IMR-90 (cell line): ENCODE measurements around a stretch of chr2.

DNA sequence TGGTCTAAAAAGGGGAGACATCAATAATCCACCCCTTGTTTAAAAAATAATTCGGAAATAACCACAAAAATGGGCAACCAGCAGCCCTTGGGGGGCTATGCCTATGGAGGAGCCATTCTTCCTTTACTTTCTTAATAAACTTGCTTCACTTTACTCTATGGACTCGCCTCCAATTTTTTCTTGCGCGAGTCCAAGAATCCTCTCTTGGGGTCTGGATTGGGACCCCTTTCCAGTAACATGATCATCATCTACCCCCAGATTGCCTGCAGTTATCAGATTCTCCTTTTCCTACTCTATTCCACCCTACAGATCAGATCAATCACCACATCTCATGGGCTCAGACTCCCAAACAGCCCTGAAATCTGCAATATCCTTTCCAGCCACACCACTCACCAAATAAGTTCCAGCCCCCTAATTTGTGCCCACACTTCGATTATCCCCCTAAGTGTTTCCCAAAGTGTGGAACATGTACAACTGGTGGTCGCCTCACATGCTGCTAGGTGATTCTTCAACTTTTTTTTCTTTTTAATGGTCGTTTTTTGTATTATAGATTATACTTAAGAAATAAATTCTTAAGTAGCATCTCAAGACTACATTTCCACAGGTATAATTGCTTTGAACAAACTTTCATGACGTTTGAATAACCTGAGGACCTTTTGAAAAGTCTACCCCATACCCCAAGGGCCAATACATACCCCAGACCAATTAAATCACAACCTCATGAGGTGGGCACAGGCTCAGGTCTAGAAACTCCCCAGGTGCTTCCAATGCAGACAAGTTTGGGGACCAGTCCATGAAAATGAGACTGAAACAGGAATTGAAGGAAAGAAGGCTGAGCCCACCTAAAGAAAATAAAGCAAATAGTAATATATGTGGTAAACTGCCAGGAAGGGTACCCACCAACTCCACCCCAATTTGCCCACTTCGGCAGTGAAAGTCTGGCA is 16.5 kb downstream of the ACVR1 start:
- RRBS: no CpG with 5 or more reads among the region's 9 CpGs
CAGE:
- cytosol, long polyA plus RNA: no peak
- long polyA plus RNA: no peak
- nucleus, long polyA plus RNA: no peak

- RRBS: no CpG with 5 or more reads among the region's 3 CpGs
CAGE:
- cytosol, long polyA plus RNA: no peak
- long polyA plus RNA: no peak
- nucleus, long polyA plus RNA: no peak
Observed at GRCh38 chr2:157897611-157898158, 21.6 kb upstream of the ACVR1 start.

- RRBS: no CpG with 5 or more reads among the region's 8 CpGs
CAGE:
- cytosol, long polyA plus RNA: no peak
- long polyA plus RNA: no peak
- nucleus, long polyA plus RNA: no peak
Observed at GRCh38 chr2:158359704-158360329, 96.7 kb downstream of the CCDC148 start.

DNA sequence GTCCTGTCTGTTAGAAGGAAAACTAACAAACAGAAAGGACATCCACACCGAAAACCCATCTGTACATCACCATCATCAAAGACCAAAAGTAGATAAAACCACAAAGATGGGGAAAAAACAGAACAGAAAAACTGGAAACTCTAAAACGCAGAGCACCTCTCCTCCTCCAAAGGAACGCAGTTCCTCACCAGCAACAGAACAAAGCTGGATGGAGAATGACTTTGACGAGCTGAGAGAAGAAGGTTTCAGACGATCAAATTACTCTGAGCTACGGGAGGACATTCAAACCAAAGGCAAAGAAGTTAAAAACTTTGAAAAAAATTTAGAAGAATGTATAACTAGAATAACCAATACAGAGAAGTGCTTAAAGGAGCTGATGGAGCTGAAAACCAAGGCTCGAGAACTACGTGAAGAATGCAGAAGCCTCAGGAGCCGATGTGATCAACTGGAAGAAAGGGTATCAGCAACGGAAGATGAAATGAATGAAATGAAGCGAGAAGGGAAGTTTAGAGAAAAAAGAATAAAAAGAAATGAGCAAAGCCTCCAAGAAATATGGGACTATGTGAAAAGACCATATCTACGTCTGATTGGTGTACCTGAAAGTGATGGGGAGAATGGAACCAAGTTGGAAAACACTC is 66.8 kb downstream of the PKP4 start:
- RRBS: no CpG with 5 or more reads among the region's 12 CpGs
CAGE:
- cytosol, long polyA plus RNA: no peak
- long polyA plus RNA: no peak
- nucleus, long polyA plus RNA: no peak

GRCh38 chr2:158717887-158718347 is 77.2 kb upstream of the DAPL1 start:
- RRBS: no CpG with 5 or more reads among the region's 6 CpGs
CAGE:
- cytosol, long polyA plus RNA: no peak
- long polyA plus RNA: no peak
- nucleus, long polyA plus RNA: no peak

- RRBS: no CpG with 5 or more reads among the region's 8 CpGs
CAGE:
- cytosol, long polyA plus RNA: no peak
- long polyA plus RNA: no peak
- nucleus, long polyA plus RNA: no peak
Observed at GRCh38 chr2:158724290-158724768, 70.8 kb upstream of the DAPL1 start.

DNA sequence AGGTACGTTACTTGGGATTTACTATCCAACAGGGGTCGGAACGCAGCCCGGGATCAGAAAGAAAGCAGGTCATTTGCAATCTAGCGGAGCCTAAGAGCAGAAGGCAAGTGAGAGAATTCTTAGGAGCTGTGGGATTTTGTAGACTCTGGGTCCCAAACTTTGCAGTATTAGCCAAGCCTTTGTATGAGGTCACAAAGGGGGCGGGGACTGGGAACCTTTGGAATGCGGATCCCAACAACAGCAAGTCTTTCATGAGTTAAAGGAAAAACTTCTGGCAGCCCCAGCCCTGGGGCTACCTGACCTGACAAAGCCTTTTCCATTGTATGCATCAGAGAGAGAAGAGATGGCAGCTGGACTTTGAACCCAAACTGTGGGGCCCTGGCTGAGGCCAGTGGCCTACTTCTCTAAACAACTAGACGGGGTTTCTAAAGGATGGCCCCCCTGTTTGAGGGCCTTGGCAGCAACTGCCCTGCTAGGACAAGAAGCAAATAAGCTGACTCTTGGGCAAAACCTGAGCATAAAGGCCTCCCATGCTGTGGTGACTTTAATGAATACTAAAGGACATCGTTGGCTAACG is 73.3 kb downstream of the DAPL1 start:
- RRBS: no CpG with 5 or more reads among the region's 10 CpGs
CAGE:
- cytosol, long polyA plus RNA: no peak
- long polyA plus RNA: no peak
- nucleus, long polyA plus RNA: no peak

DNA sequence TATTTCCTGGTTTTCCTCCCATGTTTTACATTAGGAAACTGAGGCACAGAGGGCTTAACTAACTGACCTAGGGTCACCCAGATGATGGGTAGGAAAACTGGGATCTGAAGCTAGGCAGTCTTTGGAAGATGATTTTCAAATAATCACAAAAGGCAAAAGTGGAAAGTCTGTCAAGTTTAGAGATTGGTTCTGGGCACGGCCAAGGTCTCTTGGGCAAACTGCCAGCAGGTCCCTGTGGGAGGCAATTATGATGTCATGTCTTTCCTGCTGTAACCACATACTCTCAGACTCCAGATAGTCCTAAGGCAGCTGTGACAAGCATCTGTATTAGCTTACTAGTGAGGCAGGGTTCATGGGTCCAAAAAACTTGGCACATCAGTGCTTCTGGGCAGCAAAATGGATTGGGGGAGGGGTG is 14.6 kb upstream of the TANC1 start:
- RRBS: no CpG with 5 or more reads among the region's 1 CpG
CAGE:
- cytosol, long polyA plus RNA: no peak
- long polyA plus RNA: no peak
- nucleus, long polyA plus RNA: no peak

DNA sequence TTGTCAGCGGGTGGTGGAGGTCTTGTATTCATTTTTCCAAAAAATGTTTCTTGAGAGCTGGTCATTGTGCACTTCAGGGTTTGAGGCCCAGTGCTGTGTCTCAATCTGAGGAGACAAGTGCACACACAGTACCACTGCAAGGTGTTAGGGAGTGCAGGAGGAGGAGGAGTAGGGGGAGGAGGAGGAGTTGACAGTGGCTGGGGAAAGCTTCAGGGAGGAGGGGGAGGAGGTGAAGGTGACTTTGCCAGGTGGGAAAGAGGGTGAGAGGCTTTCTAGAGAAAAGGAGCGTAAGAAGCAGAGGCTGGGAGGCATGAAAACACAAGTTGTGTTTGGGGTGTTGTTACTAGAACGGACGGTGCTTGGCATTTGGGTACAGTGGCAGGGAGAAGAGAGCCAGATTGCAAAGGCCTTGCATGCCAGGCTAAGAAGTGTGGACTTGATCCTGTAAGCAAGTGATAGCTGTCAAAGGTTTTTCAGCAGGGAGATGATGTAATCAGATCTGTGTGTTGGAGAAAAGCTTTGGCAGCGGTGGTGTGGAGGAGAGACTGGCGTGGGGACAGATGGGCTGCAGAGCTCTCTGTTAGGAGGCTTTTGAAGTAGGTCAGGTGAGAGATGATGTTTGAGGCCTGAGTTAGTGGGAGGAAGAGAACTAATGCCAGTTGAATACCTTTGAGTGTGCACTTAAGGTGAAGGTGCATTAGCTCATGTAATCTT is 16.2 kb downstream of the TANC1 start:
- RRBS: no CpG with 5 or more reads among the region's 6 CpGs
CAGE:
- cytosol, long polyA plus RNA: no peak
- long polyA plus RNA: no peak
- nucleus, long polyA plus RNA: no peak

- RRBS: no CpG with 5 or more reads among the region's 4 CpGs
CAGE:
- cytosol, long polyA plus RNA: no peak
- long polyA plus RNA: no peak
- nucleus, long polyA plus RNA: no peak
Observed at GRCh38 chr2:159141165-159141740, 145.2 kb downstream of the WDSUB1 start.

DNA sequence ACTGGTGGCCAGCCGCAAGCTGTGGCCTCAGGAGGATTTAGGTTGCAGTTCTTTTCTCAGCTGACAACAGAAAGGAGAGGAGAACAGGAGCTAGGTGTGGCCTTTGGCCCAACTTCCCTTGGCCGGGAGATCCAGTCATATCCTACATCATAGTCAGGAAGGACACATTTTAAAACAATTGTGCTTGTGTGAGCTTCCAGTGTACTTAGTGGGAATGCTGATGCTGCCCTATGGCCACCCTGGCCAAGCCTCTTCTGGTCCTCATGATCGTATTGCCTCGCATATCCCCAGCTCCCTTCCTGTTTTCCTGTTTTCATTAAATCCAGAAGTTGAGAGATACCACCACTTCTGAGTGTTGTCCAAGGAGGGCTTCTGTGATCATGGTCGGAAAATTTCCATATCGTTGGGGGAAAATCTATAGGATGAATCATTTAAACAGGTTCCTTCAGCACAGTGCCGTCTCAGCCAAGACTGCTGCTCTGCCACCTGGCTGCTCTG is 98.0 kb downstream of the WDSUB1 start:
- RRBS: no CpG with 5 or more reads among the region's 7 CpGs
CAGE:
- cytosol, long polyA plus RNA: no peak
- long polyA plus RNA: no peak
- nucleus, long polyA plus RNA: no peak

DNA sequence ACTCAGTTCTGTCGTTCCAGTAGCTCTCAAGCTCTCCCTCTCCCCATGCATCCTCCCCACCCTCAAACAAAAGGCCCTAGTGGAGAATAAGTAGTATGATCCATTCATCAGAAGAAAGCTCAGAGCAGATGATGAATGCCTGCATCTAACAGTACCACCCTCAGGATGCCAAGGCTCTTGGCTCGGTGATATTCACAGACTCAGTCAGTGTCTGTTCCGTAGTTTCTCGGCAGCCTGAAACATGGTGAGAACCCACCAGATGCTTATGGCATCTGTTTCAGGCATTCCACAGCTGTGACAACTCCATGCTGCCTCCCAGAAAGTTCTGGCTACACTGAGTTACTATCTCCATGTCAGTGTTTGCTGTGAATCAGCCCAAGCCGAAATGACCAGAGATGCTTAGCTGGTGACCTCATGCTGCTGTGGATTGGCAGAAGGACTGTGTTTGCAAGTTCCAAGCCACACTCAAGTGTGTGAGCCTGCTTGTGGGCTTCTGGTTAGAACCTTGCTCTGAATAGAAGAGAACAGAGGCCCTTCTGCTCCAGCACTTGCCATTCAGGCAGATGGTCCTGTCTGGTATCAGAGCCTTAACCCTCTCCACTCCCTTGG is 83.9 kb downstream of the WDSUB1 start:
- RRBS: no CpG with 5 or more reads among the region's 5 CpGs
CAGE:
- cytosol, long polyA plus RNA: no peak
- long polyA plus RNA: no peak
- nucleus, long polyA plus RNA: no peak

- RRBS: no CpG with 5 or more reads among the region's 2 CpGs
CAGE:
- cytosol, long polyA plus RNA: no peak
- long polyA plus RNA: no peak
- nucleus, long polyA plus RNA: no peak
Observed at GRCh38 chr2:160155030-160155314, 45.1 kb downstream of the ITGB6 start.

GRCh38 chr2:160270037-160271120 is 70.3 kb upstream of the ITGB6 start:
- RRBS: 2% methylated on average over 9 of the region's 52 CpGs
CAGE:
- cytosol, long polyA plus RNA: no peak
- long polyA plus RNA: no peak
- nucleus, long polyA plus RNA: no peak

DNA sequence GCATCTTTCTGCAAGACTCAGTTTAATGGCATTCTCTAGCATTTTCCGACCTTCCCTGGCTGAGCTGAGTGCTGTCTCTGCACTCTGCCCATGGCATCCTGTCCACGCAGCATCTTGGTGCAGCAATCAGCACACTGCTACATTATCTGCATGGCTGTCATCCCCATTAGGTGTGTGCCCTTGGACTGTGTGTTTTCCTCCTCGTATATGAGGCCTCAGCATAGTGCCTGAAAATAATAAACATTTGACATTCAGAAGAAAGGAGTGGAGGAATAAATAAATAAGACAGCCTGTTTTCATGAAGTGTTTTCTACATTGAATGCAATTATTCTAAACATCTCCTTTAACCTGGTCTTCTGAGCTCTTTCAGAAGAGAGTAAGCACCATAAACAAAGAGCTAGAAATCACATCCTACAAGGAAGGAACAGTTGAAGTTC is 131.3 kb upstream of the ITGB6 start:
- RRBS: no CpG with 5 or more reads among the region's 3 CpGs
CAGE:
- cytosol, long polyA plus RNA: no peak
- long polyA plus RNA: no peak
- nucleus, long polyA plus RNA: no peak

DNA sequence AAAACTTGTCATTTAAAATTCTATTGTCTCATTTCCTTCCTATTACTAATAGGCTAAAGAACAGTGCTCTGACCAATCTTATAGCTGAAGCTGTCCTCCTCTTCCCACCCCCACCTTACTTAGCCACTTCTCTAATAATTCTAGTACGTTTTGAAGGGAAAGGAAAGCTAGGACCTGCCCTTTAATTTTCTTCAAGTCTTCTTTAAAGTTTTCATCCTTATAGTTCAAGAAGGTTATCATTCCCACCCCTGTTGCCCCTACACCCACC is 121.6 kb downstream of the RBMS1 start:
- RRBS: no CpG with 5 or more reads among the region's 1 CpG
CAGE:
- cytosol, long polyA plus RNA: no peak
- long polyA plus RNA: no peak
- nucleus, long polyA plus RNA: no peak

GRCh38 chr2:160388353-160389094 is 105.1 kb downstream of the RBMS1 start:
- RRBS: no CpG with 5 or more reads among the region's 13 CpGs
CAGE:
- cytosol, long polyA plus RNA: no peak
- long polyA plus RNA: no peak
- nucleus, long polyA plus RNA: no peak

DNA sequence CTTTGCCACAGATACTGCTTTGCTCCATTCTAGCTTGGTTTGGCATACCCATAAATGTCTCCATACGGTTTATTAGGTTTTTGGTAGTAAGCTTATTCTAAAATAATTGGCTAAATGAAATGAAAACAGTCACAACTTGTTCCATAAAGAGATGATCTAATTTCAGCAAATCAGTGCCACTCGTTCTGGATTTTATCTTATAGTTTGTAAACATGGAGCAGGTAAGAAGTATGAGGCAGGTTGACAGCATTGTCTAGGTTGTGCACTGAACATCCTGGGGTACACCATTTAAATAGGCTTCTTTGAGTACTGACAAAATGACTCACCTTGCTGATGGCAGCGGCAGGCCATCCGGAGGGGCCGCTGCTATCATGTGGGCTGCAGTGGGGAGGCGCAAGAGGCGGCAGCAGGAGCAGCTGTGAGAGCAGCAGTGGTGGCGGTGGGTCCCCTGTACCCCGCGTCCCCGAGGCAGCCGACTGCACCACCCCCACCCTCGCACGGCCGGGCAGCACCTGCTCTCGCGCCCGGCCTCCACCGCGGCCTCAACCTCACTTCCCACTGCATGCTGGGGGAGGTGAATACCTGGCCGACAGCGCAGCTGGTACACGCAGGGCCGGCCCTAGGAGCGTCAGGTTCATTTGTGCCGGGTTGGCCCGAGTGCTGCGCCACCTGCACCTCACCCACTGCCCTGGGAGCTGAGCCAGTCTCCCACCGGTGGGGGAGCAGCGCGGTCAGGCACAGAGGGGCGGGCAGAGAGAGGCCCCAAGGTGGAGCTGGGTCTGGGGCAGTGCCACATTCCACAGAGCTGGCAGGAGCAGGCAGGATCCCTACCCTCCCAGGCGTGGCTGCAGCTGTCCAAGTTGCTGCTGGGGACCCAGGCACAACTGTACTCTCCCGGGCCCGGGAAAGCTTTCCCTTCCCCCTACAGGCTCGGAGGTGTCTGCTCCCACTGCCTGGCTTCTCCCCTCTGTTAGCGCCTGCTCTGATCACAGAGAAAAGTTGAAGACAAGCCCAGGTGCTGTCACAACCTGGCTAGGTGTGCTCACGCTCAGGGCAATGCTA is 154.5 kb upstream of the RBMS1 start:
- RRBS: 60% methylated on average over 11 of the region's 38 CpGs
CAGE:
- cytosol, long polyA plus RNA: no peak
- long polyA plus RNA: no peak
- nucleus, long polyA plus RNA: no peak

GRCh38 chr2:161090247-161090834 is 69.9 kb upstream of the TANK start:
- RRBS: no CpG with 5 or more reads among the region's 5 CpGs
CAGE:
- cytosol, long polyA plus RNA: no peak
- long polyA plus RNA: no peak
- nucleus, long polyA plus RNA: no peak

- RRBS: no CpG with 5 or more reads among the region's 2 CpGs
CAGE:
- cytosol, long polyA plus RNA: no peak
- long polyA plus RNA: no peak
- nucleus, long polyA plus RNA: no peak
Observed at GRCh38 chr2:161165348-161166406, 5.4 kb downstream of the TANK start.